ENCODE measurements around the genes LIPJ and LIPA.

DNA sequence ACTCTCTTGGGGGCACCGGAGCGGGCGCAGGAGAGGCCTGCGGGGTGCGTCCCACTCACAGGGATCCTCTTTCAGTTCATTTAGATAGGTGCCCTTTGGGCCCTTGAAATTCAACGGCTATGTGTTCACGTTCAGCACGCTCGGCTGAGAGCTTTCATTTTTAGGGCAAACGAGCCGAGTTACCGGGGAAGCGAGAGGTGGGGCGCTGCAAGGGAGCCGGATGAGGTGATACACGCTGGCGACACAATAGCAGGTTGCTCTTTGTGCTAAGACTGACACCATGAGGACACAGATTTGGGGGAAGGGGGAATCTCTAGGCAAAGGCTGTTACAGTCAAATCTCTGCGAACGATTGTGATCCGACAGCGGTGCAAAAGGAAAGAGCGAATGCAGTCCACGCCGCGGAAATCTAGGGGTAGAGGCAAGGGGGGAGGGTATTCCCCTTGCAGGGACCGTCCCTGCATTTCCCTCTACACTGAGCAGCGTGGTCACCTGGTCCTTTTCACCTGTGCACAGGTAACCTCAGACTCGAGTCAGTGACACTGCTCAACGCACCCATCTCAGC is 652 bp downstream of the KLLN start:
- RRBS = no CpG with 5 or more reads among the region's 29 CpGs

DNA sequence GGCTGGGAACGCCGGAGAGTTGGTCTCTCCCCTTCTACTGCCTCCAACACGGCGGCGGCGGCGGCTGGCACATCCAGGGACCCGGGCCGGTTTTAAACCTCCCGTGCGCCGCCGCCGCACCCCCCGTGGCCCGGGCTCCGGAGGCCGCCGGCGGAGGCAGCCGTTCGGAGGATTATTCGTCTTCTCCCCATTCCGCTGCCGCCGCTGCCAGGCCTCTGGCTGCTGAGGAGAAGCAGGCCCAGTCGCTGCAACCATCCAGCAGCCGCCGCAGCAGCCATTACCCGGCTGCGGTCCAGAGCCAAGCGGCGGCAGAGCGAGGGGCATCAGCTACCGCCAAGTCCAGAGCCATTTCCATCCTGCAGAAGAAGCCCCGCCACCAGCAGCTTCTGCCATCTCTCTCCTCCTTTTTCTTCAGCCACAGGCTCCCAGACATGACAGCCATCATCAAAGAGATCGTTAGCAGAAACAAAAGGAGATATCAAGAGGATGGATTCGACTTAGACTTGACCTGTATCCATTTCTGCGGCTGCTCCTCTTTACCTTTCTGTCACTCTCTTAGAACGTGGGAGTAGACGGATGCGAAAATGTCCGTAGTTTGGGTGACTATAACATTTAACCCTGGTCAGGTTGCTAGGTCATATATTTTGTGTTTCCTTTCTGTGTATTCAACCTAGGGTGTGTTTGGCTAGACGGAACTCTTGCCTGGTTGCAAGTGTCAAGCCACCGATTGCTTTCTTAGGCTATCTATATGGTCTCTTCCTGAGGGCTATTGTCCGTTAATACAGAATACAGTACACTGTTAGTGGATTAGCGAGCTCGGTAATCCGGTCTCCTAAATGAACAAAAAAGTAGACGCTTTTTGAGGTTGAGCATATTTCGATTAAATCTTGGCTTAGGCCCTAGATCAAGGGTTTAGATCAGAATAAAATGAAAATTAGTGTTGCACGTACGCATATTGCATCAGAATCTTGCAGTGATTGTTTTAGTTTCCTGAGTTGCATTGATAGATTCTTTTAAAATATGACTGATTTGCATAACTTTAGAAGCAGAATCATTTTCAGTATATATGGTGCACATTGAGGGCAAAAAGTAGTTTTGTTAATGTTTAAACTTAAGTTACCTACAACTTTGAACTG is 982 bp downstream of the PTEN start:
- RRBS = no CpG with 5 or more reads among the region's 53 CpGs

DNA sequence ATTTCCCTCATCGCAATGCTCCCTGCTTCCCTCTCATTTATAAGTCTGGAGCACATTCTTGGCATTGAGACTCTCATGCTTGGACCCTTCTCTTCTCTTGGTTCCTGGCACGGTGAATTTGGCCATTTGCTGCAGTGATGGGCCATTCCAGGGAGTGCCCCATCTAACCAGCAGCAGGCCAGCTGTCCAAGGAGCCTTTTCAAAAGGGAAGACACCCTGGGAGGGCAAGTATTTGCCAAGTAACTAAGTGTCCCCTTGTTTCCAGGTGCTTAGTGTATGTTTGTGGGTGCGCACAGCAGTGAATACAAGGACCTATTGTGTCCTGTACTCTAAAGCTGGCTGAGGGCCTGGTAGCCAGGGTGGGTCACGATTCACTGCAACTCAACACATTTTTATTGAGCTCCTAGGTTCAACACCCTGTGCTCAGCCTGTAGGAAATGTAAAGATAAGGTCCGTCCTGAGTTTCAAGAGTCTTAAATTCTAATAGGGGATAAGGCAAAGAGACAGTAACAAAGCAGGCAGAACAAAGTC is 348.8 kb downstream of the RNLS start:
- RRBS = no CpG with 5 or more reads among the region's 5 CpGs

- RRBS = no CpG with 5 or more reads among the region's 3 CpGs
These were observed 312.3 kb downstream of the RNLS start for GRCh38 chr10:88270842-88271244.

- RRBS = no CpG with 5 or more reads among the region's 2 CpGs
These were observed 203.5 kb downstream of the RNLS start for GRCh38 chr10:88379591-88379970.

DNA sequence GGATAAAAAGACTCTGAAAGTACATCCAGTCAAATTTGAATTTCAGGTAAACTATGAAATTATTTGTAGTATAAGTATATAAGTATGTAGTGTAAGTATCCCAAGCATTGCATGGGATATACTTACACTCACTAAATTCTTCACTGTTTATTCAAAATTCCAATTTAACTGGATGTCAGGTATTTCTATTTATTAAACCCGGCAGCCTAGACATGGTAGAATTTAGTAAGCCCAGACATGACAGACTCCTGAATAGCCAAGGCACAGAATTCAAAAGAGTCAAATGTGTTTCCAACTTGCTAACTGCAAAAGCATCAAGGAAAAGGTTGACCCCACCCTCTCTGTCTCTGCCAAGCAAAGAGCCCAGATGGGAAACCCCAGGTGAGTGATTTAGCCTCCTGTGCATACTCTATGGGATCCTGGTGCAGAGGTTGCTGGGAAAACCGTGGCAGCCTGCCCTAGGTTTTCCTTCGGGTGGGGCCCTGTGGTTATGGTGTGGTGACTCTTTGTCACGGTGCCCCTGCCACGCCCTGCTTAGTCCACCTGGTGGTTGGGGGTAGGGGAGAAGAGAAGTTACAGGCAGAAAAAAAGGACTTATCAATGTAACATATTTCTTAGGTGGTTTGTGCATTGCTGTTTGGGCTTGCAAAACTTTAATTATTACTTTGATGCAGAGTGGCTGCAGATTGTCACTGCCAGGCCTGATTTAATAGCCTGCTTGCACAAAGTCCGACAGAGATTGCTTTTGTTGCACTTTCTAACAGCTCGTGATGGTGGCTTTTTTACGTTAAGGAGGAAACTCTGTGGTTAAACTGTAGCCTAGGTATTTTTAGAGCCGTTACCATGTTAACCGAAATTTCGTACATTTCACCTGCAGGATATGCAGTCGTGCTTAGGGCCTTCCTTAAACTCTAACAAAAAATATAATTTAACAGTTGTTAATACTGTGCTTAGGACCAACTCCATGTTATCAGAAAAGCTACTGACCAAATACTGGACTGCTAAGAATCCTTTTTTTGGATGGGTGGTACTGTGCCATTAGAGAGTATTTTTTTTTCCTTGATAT is 197.5 kb downstream of the RNLS start:
- RRBS = no CpG with 5 or more reads among the region's 12 CpGs

GRCh38 chr10:88386931-88387603 is 196.1 kb downstream of the RNLS start:
- RRBS = no CpG with 5 or more reads among the region's 6 CpGs

GRCh38 chr10:88521092-88521601 is 62.0 kb downstream of the RNLS start:
- RRBS = no CpG with 5 or more reads among the region's 1 CpG

DNA sequence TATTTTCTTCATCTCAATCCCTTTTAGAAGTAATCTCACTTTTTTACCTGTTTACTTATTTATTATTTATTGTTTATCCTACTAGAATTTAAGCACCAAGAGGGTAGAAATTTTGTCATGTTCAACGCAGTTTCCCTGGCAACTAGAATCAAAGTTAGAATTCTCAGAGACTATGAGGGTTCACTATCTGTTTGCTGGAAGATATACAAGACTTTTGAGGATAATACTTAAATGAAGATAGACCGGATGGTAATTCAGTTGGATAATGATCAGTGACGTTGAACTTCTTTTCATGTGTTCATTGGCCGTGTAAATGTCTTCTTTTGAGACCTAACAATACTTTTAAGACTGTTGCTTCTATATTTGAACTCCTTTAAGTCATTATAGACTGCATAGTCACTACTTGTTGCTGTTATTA is at the start of gene LIPJ:
Gene LIPJ (plus strand): TSS at position 166 of the 418 bp plus-strand sequence.
- RRBS = no CpG with 5 or more reads among the region's 4 CpGs

GRCh38 chr10:88989740-88989866 is 995 bp upstream of the FAS start:
- RRBS = no CpG with 5 or more reads among the region's 1 CpG

DNA sequence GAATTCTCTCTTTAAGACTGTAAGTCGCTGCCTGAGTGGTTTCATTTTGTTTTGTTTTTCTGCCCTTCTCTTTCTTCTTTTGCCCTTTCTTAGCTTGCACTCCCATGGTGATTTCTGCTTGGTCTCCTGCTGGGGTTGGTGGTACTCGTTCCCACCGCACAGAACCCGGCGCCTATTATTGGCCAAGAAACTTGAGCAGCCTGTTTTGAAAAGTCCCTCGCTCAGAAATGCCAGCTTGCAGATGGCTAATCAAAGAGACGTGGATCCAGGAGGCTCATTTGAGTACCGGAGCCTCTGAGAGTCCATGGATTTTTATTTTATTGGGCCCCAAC is 976 bp downstream of the FAS start:
- RRBS = no CpG with 5 or more reads among the region's 8 CpGs

DNA sequence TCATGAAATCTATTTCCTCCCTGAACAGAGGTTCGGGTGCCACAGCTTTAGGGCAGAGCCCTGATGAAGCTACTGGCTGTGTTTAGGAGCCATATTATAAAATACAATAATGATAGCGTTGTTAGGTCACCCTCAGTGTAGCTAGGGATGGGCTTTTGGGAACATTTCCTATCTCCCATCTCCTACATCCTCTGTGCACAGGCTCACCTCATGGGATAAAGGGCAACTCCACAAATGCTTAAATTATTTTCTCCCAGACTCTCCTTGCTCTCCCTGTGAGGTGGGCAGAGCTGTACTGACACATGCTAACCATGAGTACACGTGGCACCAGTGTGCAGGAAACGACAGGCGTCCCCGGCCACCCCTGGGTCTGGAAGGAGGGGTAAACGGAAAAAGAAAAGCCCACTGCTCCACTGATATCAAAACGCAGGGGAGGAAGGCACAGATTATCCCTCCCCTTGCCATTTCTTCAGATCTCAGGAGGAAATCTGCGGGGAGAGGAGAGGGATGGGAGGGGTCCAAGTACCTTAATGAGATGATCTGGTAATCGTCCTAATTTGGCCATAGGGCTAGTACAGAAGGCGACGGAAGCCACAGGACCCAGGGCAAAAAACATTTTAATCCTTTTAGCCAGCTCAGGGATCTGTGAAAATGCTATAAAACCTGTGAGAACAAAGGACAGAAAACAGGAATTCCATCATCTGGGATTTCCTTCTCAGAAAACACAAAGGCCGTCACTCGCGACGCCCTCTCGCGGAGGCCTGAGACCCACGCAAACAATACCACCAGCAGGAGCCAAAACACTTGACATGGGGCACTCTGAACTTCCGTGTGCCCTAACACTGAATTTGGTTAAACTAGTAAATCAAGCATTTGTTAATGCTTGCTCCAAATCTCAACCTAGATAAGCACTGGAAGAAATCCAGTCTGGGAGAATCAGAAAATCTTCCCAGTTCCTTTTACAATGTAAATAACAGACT is 17.7 kb upstream of the CH25H start:
- RRBS = no CpG with 5 or more reads among the region's 20 CpGs

DNA sequence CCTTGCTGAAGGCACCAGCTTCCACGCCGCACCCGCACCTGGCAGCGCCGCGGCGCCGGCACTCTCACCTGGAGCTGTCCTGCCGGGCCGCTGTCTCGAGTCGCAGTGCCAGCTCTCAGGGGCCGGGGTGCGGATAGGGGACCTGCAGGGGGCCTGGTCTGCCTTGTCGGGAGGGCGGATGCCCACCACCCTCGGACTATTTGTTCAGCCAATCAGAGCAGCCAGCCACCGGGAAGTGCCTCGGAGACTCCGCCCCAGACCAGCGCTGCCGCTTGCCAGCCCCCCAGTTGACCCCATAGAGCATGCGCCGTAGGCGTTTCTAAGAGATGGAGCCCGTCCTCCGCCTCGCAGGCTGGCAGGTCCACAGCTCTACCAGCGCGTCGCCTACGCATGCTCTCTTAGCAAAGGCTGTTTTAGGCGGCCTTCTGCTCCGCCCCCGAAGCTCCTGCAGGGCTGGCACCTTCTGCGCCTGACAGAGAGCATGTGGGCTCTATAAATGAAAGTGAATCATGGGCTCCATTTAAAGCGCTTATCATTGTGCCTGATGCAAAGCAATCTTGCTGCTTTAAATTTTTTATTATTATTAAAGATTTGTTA is at the start of gene LIPA:
Gene LIPA (minus strand): TSS at position 107 of the 597 bp plus-strand sequence.
- RRBS = 1% methylated on average over 14 of the region's 37 CpGs

- RRBS = no CpG with 5 or more reads among the region's 2 CpGs
These were observed 23.7 kb upstream of the IFIT2 start for GRCh38 chr10:89277932-89278776.

GRCh38 chr10:89337498-89338044 is 9.8 kb downstream of the IFIT3 start:
- RRBS = no CpG with 5 or more reads among the region's 6 CpGs

DNA sequence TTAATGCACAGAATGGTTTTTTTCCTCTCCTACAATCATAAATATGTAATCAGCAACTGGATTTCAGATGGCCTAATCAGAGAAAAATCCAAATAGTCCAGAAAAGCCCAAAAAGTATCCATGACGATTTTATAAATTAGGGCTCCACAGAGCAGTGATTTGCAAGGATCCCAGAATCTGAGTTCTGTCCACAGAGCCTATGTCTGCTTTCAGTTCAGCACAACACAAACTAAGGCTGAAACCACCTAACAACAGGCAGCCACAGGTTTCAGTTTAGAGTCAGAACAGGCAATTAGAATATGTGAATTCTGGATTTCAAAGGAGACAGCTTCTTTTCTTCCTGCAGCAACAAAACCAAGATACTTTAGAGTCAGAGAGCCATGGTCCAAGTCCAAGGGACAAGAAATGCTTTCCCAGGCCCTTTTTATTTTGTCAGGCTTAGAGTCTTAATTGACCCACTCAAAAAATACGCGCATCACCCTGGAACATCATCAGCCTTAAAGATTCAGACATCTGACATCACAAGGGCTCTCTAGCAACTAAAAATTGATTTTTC is 23.6 kb downstream of the IFIT3 start:
- RRBS = no CpG with 5 or more reads among the region's 3 CpGs

GRCh38 chr10:89351884-89352633 is 24.3 kb downstream of the IFIT3 start:
- RRBS = no CpG with 5 or more reads among the region's 10 CpGs

DNA sequence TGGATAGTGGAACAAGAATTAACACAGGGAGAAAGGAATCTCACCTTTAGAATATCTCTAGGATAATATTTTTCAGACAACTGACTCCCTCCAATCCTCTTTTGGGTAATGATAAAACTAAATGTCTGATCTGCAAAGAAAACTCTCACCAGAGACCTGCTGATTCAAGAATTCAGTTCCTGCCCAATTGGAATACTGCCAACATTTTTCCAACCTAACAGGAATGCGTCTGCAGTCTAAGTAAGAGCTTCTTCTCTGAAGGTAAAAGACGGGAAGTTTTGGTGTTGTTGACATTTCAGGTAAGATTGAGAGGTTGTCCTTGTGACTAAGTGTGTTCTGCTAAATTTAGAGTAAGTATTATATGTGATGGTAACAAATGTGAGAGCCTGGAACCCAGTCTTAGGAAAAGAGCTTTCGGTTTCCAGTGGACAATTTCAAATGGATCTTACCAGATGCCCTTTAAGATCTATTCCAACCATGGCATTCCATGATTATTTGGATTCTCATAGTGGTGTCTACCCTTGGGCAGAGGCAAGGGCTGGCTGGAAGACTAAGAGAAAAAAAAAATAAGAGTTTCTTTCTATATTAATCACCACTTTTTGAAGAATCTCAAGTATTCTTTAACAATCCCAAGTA is 17.7 kb downstream of the IFIT5 start:
- RRBS = no CpG with 5 or more reads among the region's 3 CpGs

DNA sequence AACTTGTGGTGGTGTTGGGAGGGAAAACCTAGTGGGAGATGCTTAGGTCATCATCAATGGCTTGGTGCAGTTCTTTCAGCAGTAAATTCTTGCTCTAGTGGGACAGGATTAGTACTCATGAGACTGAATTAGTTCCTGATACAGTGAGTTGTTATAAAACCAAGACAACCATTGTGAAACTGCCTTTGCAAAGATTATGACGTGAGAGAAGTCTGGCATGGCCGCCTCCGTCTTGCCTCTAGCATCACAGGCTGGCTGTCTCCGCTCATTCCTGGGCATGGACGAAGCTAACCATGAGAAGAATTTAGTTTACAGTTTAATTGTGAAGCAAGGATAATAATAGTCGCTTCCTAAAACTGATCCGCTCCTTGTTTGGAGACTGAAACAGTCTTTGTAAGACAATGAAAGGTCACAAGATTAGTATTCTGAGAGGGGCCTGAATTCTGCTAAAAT is 186.5 kb downstream of the KIF20B start:
- RRBS = no CpG with 5 or more reads among the region's 7 CpGs